Measurements from ENCODE around the genes SELE and FMO1.

DNA sequence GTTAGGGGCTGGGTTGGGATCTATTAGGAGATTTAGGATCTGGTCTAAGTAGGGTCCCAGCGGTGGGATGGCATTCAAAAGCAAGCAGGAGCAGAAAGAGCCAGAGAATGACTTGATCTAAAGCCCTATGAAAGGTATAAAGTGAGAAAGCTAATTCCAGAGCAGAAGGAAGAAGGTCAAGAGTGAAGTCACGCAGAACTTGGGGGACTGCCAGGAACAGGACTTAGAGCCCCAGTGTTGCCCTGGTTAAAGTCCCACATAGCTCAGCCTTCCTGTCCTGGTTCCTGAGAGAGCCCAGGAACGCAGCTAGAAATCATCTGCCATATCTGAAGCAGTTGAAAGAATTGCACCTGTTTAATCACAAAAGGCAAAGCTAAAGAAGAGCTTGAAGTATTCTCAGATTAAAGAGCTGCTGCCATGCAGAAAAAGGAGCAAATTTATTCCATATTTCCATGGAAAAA is 160.6 kb upstream of the ATP1B1 start:
- PRO-cap: no peak

DNA sequence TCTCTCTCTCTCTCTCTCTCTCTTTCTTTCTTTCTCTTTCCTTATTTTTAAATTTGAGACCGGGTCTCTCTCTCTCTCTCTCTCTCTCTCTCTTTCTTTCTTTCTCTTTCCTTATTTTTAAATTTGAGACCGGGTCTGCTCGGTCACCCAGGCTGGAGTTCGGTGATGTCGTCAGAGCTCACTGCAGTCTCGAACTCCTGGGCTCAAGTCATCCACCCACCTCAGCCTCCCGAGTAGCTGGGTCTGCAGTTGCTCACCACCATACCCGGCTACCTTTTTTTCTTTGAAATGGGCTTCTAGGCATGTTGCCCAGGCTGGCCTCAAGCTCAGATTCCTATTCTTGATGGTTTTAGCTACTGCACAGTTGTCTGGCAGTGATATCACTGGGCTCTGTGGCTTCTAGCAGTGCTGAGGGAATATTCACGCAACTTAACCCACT is 50.9 kb upstream of the ATP1B1 start:
- PRO-cap: no peak

DNA sequence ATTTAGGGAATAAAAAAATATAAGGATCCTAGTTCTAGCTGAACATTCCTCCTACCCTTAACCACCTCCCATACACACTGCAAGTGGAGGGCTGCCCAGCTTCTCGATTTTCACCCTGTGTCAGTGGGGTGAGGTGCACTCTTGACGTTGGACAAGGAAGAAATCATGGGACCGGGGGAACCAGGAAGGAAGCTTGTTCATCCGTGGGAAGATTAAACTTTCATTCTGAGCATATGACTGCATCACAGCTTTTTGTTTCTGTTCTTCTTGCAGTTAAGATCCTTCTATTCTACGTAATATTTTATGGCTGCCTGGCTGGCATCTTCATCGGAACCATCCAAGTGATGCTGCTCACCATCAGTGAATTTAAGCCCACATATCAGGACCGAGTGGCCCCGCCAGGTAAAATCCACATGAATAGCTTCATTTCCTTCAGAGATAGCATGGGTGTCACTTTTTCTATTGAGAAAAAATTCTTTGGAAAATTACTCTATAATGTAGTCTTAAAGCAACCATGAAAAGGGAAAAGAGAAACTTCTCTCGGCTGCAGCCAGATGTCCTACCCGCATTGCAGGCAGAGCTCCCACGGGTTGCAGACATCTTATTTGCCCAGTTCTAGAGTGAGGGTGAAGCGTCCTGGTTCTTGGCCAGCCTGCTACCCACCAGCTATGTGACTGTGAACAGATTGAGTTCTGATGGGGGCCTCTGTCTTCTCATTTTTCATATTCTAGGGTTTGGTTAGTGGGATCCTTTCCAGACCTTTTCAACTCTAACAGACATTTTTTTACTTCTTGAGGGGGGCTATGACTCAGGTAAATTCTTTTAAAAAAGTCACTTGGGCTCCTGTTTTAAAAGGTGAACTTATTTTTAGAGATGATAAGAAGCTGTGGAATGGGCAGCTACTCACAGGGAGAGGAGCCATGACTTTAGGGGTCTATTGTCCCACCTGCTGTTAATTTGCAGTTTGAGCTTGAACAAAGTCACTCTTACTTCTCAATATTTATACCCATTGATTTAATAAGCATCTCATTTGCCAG is 4.9 kb downstream of the ATP1B1 start:
- PRO-cap: no peak

- PRO-cap: no peak
Measured at GRCh38 chr1:169113380-169114094, 7.0 kb downstream of the ATP1B1 start.

DNA sequence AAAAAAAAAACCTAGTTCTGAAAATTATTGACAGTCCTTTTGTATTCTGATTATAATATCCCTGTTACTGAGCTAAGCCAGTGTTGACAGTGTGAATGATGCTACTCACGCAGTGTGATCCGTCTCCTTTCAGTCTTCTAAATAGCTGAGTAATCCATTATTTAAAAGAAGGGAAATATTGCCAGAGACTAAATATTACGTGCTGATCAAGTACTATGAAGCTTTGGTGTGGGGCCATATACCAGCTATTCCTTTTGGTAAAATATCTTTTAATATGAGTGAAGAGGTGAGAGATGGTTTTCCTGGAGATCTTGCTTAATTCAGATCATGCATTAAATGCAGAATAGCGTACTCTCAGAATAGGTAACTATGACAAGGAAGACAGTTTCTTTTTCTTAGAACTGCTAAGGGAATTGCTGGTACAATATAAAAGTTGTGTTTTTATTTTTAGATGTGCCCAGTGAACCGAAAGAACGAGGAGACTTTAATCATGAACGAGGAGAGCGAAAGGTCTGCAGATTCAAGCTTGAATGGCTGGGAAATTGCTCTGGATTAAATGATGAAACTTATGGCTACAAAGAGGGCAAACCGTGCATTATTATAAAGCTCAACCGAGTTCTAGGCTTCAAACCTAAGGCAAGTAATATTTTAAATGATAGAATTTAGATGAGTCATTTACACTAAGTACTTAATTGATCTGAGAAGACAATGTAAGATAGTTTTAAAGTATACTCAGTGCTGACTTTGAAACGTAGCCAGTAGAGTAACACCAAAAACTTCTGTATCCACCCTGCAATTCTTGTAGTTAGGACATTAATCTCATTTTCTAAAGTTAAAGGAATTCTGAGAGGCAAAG is 20.5 kb downstream of the ATP1B1 start:
- PRO-cap: no peak

DNA sequence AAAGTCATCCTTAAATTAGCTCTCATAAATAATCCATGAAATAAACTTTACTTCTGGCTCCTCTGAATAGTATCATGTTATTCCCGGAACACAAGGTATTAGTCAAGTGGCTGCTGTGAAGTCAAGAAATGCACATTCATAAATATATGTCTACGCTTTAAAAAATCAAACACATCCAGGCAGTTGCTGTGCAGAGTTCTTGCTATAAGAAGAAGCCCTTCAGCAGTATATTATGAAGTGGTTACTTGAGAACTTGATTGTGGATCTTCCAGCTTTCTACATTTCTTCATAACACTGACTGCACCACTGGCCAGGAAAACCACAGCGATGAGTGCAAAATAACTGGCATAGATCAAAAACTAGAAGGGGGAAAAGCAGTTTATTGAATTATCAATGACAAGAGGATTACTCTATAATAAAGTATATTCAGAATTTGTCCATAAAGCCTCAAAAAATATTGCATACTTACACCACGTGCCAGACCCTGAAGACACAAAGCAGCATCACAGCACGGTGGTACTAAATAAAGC is 20.1 kb downstream of the SLC19A2 start:
- PRO-cap: no peak

- PRO-cap: no peak
Measured at GRCh38 chr1:169733956-169734263, at the start of gene SELE. SELE (minus strand) TSS chr1:169734079.

DNA sequence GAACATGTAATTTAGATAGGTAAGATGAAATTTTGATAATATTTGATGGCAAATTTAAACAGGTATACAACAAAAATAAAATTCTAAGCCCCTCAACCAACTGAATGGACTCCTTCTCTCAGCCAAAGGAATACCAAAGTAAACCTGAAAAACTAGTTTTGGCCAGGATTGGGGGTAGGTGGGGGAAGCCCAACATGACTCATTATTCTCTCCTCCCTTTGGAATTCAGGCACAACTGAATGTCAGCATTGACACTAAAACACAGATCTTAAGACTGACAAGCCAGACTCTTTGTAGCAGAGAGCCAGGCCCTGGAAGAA is 13.4 kb downstream of the METTL18 start:
- PRO-cap: no peak

- PRO-cap: no peak
Measured at GRCh38 chr1:169868780-169869458, 24.8 kb downstream of the SCYL3 start.

DNA sequence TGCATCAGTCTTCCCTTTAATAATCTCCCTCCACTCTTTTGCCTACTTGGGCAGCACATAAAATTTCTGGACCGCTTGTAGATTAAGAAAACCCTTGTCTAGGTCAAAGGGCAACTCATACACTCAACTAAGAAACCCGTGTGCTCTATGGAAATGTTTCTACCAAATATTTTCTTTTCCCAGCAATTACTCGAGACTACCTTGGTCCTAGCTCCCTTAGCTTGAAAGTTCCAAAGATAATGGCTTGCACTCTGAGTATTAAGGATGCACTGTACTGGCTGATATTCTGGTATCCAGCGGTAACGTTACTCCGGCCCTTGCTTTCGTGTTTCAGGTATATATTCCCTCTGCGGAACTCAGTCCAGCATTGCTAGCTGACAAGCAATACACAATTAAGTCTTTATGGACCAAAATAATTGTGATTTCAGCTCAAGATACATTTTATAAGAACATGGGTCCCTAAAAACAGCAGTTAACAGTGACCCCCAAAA is 979 bp downstream of the SCYL3 start:
- PRO-cap: no peak

GRCh38 chr1:170665602-170666199 is 1.8 kb downstream of the PRRX1 start:
- PRO-cap: no peak

- PRO-cap: no peak
Measured at GRCh38 chr1:170668134-170668780, 4.3 kb downstream of the PRRX1 start.

- PRO-cap: no peak
Measured at GRCh38 chr1:171090562-171090793, 227 bp upstream of the FMO3 start.

GRCh38 chr1:171138555-171139468 is 46.3 kb upstream of the FMO2 start:
- PRO-cap: no peak

GRCh38 chr1:171222784-171223530 is 25.3 kb upstream of the FMO1 start:
- PRO-cap: no peak

- PRO-cap: no peak
Measured at GRCh38 chr1:171248330-171248729, at the start of gene FMO1. FMO1 (plus strand) TSS chr1:171248494.

- PRO-cap: no peak
Measured at GRCh38 chr1:171485875-171486592, 704 bp downstream of the PRRC2C start.

GRCh38 chr1:171600252-171600818 is 21.7 kb upstream of the MYOCOS start:
- PRO-cap: no peak

- PRO-cap: no peak
Measured at GRCh38 chr1:171663170-171663697, 10.7 kb upstream of the MYOC start.

- PRO-cap: no peak
Measured at GRCh38 chr1:171743494-171743834, 1.6 kb upstream of the VAMP4 start.

Data from right cardiac atrium (tissue), 1 donor.